Thoracic aorta endothelial cell (primary cell): ENCODE measurements around a stretch of chr5.

DNA sequence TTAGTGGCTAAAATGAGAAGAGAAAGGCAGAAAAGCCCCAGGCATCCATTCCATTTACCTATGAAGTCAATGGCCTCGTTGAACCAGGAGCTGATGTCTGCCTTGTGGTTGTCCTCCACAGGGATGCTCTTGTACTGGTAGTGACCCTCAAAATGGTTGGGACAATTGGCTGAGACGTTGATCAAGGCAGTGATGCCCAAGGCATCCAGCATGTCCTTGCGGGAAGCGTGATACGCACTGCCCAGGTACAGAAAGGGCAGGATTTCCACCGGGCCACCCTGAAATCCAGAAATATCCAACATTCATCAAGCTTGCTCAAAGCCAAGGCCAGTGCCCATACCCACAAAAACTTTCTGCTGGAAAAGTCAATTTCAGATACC lies 1.5 kb downstream of the DUSP1 start:
- CAGE, long polyA plus RNA, result no peak

- CAGE, long polyA plus RNA, result no peak
Measured at GRCh38 chr5:172774826-172775461, 3.9 kb upstream of the DUSP1 start.

DNA sequence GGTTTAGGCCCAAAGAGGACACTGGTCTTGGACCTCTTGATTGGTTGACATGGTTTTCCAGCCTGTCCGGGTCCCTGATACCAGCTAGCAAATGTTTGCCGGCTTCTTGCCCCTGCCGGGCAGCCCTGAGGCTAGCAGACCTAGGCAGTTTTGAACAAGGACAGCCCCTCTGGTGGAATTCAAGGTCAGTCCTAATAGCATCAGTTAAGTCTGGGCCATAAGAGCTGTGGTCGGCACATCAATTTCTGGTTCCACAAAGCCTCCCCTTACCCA lies 1.6 kb downstream of the ERGIC1 start:
- CAGE, long polyA plus RNA, result no peak

GRCh38 chr5:172841033-172841462 lies 7.0 kb downstream of the ERGIC1 start:
- CAGE, long polyA plus RNA, result no peak

DNA sequence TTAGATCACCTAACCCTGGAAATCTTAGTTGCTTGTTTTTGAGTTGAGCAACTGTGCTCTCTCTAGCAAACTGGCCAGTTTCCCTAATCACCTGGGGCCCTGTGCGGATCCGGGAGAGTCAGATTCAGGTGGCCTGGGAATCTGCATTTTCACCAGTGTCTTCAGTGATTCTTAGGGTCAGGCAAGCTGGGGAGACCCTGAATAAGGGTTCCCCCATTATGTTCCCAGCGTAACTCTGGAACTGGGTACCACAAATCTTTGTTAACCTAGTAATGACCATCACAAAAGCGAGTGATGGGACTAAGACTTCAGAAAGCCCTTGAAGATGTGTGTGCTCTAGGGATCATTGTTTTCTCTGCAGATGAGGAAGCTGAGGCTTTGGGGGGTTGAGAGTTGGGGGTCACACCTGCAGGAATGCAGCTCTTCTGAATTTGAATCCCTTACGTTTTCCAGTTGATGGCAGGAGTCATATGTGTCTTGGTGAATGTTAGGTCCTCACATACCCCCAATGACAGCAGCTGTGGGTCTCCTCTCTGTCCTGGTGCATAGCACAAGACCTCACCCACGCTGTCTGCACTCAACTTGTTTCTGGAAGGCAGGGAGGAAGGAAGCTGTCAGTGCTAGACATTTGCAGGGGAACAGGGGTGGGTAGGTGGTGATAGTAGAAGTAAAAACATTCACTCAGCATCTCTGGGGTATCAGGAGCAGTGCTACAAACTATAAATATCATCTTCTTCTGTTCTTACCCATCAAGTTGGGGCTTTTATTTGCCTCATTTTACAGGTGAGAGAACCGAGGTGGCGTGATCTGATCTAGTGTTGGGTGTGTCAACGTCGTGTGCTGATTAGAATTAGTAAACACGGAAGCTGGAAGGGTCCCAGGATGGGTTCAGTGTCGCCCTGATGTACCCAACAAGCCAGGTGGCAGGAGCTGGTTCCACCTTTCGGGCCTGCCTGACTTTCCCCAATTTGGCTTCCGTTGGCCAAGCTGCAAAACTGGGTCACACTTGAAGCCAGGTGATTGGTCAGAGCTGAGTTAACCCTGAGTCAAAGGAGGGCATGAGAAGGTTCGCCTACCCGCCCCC lies 15.5 kb downstream of the ERGIC1 start:
- CAGE, long polyA plus RNA, result no peak

GRCh38 chr5:172856469-172857189 lies 22.6 kb downstream of the ERGIC1 start:
- CAGE, long polyA plus RNA, result no peak

GRCh38 chr5:172897354-172898188 lies 61.7 kb upstream of the RPL26L1 start:
- CAGE, long polyA plus RNA, result no peak

DNA sequence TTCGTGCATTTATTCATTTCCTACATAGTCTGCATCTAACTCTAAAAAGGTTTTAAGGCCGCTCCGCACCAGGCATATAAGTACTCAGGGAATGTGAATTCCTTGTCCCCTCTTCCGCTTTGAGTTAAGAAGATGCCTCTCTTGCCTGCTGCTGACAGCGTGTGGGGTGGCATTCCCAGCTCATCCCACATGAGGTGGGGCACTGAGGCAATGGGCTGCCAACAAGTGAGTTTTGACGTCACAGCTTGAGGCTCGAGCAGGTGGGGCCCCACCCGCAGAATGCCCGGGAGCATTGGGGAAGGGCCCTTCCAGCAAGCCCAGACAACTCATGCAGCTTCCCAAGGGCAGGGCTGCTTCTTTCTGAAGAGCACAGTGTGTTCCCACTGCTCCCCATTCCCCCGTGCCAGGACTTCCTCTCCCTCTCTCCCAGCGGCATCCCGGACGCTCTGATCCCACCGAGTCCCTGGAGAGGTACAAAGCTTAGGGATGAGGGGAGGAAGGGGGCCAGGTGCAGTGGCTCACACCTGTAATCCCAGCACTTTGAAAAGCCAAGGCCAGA lies 59.2 kb upstream of the RPL26L1 start:
- CAGE, long polyA plus RNA, result no peak

DNA sequence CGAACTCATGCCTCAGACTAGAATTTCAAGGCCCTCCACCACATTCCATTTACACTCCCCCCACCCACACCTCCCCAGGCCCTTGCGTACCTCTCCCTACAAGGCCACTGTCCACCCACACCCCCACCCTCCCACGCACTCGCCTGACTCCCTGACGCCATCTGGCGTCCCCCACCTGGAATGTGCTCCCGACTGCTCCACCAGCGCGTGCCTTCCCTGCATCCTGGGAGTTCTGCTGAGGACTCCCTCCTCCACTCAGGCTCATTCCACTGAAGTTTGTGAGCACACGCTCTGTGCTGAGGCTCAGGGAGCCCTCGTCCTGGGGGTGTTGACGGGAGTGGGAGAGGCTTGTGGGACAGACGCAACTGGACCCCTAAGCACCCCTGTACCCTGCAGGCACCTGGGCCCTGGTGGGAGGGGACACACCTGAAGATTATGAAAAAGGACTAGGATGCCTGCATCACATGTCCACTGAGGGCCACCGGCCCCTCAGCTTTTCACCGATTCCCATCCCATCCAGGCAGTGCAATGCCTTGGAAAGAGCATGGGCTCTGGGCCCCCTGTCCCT lies 56.2 kb upstream of the RPL26L1 start:
- CAGE, long polyA plus RNA, result no peak

DNA sequence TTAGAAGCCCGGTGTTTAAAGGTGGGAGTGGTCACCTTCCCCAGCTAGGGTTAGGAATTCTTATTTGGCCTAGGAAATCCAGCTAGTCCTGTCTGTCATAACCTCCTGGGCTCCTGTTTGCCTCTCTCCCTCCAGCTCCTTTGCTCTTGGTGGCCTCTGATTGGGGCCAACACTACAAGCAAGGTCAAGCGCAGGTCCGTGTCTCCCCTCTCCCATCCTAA lies 53.3 kb upstream of the RPL26L1 start:
- CAGE, long polyA plus RNA, result no peak

DNA sequence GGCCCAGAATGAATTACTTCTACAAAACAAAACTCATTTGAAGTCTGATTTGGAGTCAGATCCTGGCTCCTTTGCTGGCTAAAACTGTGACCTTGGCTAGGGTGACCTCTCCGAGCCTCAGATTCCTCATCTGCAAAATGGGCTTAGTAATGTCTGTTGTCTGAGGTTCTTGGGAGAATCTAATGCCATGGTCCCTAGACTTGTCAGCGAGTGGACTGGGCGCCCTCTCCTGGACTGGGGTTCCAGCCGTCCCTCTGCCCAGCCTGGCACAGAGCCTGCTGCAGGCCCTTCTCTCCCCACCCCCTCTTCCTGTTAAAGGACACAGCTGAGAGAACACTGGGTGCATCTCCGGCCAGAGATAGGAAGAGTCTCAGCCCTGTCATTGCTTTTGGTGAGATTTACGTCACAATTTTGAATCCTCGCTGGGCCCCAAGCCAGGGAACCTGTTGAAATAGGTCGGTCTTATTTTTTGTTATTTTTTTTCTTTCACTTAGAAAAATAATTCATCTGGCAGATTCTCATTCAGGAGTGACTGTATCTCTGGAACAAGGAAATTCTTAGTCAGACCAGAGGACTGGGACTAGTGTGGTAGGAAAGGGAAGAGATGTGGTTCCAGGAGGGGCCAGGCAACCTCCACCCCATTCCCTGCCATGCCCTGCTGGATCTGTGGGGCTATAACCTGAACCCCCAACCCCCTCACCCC lies 48.3 kb upstream of the RPL26L1 start:
- CAGE, long polyA plus RNA, result no peak

- CAGE, long polyA plus RNA, result no peak
Measured at GRCh38 chr5:172953823-172954751, 5.1 kb upstream of the RPL26L1 start.

DNA sequence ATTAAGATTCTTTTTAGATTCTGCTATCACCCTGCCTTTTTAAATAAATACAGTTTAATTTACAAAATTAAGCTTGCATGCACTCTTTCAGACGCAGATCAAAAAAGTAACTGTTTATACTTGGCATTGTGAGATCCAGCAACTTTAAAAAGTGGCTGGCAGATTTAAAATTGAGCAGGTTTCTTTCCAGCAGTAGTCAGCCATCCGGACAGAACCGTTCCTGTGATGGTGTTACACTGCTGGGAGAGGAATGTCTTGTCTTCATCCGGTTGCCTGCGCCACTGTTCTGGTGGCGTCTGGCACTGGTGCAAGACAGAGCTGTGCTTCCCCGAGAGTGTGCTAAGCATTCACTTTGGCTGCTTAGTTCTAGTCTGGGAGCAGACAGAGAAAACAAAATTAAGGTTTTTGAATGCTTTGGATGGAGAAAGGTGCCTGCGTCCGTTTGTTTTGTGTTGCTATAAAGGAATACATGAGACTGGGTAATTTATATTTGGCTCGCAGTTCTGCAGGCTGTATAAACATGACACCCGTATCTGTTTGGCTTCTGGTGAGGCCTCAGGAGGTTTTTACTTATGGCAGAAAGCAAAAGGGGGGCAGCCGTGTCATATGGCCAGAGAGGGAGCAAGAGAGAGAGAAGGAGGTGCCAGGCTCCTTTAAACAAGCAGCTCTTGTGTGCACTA lies 35.5 kb upstream of the CREBRF start:
- CAGE, long polyA plus RNA, result no peak

DNA sequence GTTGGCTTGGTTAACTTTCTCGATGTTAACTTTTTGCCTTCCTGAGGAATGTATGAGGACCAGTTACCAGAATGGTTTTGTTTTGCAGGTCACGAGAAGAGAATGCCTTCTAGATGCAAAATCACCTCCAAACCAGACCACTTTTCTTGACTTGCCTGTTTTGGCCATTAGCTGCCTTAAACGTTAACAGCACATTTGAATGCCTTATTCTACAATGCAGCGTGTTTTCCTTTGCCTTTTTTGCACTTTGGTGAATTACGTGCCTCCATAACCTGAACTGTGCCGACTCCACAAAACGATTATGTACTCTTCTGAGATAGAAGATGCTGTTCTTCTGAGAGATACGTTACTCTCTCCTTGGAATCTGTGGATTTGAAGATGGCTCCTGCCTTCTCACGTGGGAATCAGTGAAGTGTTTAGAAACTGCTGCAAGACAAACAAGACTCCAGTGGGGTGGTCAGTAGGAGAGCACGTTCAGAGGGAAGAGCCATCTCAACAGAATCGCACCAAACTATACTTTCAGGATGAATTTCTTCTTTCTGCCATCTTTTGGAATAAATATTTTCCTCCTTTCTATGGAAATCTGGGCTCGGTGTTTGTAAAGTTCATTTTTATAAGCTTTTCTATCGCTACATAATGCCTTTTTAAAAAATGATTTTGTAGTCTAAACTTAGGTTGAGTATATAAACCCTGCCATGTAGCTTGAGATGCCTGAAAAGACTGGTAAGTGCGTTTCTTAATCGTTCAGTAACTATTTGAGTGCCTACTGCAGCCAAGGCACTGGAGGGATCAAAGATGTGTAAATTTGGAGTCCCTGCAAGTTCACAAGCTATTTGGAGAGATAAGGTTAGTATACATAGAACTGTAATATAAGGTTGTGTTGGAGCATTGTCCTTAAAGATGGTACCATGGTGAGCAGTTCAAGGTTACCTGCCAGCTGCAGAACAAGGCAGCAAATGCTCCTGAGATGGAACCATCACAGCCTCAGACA lies 21.5 kb upstream of the CREBRF start:
- CAGE, long polyA plus RNA, result no peak

- CAGE, long polyA plus RNA, result no peak
Measured at GRCh38 chr5:173065203-173065610, 9.1 kb downstream of the CREBRF start.

GRCh38 chr5:173230774-173231096 lies 4.3 kb downstream of the NKX2-5 start:
- CAGE, long polyA plus RNA, result no peak

GRCh38 chr5:173242513-173243200 lies 7.7 kb upstream of the NKX2-5 start:
- CAGE, long polyA plus RNA, result no peak

DNA sequence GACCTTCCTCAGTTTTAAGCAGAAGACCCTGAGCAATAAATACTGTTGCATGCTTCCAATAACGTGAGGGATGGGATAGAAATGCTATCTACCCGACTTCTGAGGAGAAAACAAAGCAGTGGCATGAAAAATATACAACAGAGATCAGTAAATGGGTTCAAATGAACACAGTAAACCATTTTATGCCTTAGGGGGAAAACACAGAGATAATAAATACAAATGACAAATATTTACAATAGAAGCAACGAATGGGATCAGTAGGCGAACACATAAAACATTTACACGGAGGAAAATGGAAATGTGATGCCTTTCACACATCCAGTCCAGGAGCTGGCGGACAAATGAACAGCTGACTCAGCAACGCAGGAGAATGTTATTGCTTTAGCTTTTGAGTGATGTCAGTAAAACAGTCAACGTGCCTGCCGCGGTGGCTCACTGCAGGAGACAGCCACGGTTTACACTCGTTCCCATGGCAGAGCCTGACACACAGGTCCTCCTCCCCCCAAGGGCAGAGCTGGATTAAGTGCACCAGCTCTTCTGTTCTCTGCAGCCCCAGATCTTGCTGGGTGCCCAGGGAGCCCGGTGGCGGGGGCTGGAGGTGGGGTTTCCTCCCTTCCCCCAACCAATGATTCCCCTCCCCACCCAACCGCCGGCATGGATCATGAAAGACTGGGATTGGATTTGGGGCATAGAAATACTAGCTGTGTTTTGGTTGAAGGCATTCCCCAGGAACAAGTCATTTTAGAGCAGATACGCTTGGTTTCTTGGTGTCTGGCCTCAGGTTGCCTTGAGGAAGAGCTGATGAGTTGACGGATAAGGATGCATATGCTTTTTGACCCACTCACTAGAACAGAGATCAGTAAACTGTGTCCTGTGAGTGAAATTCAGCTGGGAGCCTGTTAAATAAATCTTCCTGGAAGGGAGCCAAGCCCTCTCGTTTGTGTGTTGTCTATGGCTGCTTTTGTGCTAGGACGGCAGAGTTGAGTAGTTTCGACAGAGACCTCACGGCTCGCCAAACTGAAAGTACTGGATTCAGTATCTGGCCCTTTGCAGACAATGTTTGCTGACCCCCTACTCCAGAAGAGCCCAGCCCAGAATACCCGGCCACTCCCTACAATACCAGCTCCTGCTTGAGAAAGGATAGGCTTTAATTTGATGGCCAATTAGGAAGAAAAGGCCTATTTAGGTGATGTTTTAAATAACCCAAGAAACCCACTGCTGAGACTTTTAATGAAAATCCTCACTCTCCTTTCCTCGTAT lies 12.5 kb downstream of the STC2 start:
- CAGE, long polyA plus RNA, result no peak

DNA sequence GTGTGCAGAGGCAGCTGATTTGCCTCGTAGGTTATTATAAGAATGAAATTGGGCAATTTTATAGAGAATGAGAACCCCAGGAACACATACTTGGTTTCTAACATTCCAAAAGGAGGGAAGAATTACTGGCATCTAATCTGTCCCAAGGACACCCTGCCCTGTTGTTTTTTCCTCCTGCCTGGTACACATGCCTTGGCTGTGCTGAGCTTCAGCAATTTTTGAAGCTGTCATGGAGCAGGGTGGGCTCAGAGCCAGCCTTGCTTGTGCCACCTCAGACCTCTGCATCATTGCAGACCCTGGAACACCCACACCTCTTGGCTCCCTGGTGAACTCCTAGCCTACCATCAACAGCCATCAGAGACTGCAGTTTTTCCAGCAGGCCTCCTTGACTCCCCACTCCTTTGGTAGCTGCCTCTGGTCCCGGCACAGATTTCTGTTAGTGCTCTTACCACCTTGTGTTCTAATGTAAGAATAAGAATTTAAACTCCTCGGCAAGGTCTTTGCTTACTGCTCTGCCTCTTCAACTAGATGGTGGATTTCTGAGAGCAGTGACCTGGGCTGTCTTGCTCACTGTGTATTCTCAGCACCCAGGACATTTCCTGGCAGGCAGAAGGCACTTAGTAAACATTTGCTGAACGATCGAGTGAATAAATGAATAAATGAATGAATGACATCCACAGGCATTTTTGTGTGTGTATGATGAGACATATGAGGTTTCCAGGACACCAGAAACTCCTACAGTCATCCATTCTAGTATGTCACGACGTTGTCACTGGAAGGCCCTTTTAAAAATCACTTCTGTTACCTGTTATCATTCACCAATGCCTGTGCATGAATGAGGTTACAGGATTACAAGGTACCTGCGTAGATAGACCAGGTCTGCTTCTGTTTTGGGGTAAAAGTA lies 143.3 kb downstream of the BOD1 start:
- CAGE, long polyA plus RNA, result no peak

GRCh38 chr5:173554853-173555882 lies 61.3 kb downstream of the BOD1 start:
- CAGE, long polyA plus RNA, result no peak